Cytotoxic T cell (primary cell): ENCODE measurements around a stretch of chr7.

DNA sequence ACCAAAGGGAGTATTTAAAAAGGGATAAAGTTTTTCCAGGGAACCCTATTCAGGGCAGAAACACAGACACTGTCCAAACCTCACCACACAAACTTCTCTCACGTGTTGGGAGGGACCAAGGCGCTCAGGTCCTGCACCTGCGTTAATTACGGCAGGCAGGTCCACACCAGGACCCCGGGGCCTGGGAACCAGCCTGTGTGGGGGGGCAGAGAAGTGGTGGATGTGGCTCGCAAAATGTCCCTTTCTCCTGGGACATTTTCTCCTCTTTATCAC is 73.5 kb upstream of the ZNF722 start:
- PRO-cap, 2 experiments: no peak in any of the 2 experiments

DNA sequence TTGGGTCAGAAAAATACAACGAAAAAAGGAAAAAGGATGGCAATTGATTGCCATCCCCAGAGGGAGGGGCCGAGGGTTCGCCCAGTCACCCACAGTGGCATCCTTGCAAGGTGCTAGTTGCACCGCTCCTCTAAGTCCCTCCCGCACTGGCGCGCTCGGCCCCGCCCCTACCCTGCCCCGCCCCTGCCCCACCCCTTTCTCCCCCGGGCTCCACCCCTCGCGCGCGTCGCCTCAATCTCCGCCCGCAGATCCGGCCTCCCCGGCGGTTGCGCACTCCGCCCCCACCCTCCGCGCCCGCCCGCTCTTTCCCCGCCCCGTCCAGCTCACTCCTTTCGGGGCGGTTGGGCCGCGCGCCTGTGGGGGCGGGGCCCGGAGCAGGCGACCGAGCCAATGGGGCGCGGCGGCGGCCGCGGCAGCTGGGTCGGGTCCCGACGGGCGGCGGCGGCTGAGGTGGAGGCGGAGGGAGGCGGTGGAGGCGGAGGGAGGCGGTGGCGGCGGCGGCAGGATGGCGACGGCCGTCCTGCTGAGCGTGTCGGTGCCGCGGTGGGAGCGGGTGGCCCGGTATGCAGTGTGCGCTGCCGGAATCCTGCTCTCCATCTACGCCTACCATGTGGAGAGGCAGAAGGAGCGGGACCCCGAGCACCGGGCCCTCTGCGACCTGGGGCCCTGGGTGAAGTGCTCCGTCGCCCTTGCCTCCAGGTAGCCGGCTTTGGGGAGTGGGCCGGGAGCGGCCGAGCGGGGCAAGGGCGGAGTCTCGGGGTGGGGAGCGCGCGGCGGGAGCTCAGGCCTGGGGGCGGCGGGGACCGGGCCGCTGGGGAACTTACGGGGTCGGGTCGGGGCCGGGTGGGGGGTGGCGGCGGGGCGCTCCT is 31.6 kb upstream of the ERV3-1 start:
- PRO-cap, 2 experiments: peak in 2 of 2 experiments; most common plus-strand start position 326 of the sequence (in 2); most common minus-strand start position 485 of the sequence (in 1)

GRCh38 chr7:65745602-65746026 is 127.3 kb upstream of the VKORC1L1 start:
- PRO-cap, 2 experiments: no peak in any of the 2 experiments

GRCh38 chr7:65751347-65751663 is 121.6 kb upstream of the VKORC1L1 start:
- PRO-cap, 2 experiments: peak in 1 of 2 experiments; most common plus-strand start chr7:65751573 (in 1); most common minus-strand start chr7:65751552 (in 1)

- PRO-cap, 2 experiments: no peak in any of the 2 experiments
Observed at GRCh38 chr7:65907511-65908012, 34.7 kb downstream of the VKORC1L1 start.

DNA sequence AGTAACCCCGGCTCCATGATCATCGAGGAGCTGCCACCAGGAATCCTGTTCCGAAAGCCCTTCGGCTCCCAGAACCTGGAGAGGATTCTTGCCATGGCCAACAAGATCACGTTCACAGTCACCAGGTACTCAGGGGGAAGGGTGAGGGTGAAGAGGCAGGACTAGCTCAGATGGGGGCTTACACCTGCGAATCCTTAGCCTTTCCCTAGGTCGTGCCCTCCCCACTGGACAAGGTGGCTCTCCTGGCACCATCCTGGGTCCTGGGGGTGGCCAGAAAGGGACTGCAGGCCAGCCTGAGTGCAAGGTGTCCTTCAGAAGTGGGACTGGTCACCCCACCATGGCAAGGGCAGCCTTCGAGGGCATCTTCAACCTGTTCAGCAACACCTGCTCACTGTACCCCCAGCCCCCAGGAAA is 106.4 kb upstream of the KCTD7 start:
- PRO-cap, 2 experiments: no peak in any of the 2 experiments

DNA sequence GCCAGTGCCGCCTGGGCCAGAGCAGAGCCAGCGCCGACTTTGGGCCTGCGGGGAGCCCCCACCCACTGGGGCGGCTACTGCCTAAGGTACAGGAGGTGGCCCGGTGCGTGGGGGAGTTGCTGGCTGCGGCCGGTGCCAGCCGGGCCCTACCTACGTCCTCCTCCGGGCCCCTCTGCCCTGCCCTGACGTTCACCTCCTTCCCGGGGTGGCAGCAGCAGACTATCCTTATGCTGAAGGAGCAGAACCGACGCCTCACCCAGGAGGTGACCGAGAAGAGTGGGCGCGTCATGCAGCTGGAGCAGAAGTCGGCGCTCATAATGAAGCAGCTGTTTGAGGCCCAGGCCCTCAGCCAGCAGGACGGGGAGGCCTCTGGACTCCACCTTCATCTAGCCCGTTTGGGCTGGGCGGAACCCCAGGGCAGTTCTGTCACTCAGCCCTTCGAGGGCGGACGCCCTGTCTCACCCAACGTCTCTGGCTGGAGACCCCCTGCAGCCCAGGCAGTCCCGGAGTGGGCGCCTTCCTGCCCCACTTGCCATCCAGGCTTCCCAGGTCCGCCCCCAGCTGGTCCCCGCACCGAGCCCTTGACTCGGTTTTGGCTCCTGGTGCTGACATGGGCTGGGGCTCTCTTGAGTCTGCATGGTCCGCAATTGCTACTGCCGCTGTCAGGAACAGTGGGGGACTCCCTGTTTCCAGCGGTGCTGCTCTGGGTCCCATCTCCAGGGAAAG is 71.5 kb upstream of the KCTD7 start:
- PRO-cap, 2 experiments: no peak in any of the 2 experiments

- PRO-cap, 2 experiments: peak in 2 of 2 experiments; most common plus-strand start chr7:66592018 (in 1); most common minus-strand start chr7:66591869 (in 1)
Observed at GRCh38 chr7:66591746-66592921, 36.5 kb upstream of the KCTD7 start.

DNA sequence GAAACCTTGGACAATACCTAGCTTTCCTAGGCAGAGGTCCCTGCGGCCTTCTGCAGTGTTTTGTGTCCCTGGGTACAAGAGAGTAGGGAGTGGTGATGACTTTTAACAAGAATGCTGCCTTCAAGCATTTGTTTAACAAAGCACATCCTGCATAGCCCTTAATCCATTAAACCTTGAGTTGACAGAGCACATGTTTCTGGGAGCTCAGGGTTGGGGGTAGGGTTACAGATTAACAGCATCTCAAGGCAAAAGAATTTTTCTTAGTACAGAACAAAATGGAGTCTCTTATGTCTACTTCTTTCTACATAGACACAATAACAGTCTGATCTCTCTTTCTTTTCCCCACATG is 9.1 kb upstream of the KCTD7 start:
- PRO-cap, 2 experiments: no peak in any of the 2 experiments

GRCh38 chr7:66678679-66679387 is 50.2 kb downstream of the KCTD7 start:
- PRO-cap, 2 experiments: no peak in any of the 2 experiments

DNA sequence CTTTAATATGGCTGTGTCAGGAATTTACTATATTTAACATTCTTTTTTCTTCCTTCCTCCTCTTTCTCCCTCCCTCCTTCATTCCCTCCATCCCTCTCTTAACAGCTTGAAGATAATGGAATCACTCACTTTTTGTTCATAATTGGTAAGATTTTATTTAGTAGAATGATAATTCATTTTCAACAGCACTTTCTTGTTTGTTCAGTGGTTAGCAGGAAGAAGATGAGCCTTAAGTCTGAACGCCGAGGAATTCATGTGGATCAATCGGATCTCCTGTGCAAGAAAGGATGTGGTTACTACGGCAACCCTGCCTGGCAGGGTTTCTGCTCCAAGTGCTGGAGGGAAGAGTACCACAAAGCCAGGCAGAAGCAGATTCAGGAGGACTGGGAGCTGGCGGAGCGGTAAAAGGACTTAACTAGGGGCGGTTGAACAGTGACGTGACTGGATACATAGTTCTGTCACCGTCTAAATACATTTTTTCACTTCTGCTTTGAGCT is 31.2 kb downstream of the RABGEF1 start:
- PRO-cap, 2 experiments: no peak in any of the 2 experiments

DNA sequence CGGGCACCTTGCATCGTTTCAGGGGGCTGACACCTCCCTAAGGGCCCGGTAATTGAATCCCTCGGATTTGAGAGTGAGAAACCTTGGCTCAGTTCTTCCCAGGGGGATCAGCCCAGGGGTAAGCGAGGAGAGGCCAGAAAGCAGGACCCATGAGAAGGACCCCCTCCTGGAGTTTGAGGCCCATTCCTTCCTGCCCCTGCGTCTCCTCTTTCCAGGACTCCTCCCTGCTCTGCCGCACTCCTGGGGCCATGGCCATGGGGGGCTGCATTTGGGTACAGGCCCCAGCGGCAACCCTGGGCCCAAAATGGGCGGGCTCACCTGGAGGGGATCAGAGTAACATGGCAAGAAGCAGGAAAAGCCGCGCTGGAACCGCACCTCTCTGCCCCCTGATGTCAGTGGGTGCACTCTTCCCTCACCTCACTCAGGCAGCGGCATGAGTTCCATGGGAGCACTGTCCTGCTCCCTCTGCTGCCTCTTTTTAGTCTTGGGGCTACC is 75.3 kb upstream of the TMEM248 start:
- PRO-cap, 2 experiments: no peak in any of the 2 experiments

GRCh38 chr7:67017775-67018175 is 21.1 kb downstream of the TYW1 start:
- PRO-cap, 2 experiments: no peak in any of the 2 experiments

GRCh38 chr7:69716972-69717628 is 118.8 kb downstream of the AUTS2 start:
- PRO-cap, 2 experiments: no peak in any of the 2 experiments

DNA sequence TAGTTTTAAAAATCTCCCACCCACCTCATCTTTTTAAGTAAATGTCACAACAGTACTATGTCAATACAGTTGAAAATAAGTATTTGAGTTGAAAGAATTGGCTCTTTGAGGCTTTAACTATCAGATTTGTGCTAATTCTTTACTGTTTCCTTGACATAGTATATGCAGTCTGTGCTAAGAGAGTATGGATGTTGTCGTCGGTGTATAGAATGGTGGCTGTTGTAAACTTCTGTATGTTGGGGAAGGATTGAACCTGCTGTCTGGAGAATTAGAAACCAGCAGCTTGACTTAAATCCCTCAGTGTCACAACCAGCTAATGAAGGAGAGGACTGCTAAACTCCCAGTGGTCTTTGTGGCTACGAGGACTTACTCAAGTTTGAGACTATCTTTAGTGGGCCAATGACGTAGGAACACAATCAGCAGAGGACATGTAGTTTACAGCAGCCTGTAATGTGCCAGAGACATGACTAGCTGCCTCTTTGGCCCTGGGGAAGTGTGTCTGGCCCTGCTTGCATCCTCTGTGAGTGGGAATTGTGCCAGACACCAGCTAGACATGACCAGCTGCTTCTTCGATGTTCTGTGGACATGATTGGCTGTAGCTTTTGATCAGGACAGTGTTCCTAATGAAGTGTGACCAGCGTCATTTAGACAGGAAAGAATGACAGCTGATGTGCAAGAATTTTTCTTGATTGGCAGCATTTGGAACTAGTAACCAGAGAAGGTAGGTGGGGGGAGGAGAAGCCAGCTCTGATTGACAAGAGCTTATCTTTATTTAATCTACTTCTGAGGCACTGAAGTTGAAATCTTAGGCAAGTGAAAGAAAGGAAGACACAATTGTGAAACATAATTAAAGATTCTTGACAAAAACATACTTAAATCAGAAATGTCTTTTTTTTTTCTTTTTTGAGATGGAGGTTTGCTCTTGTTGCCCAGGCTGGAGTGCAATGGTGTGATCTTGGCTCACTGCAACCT is 141.6 kb downstream of the AUTS2 start:
- PRO-cap, 2 experiments: no peak in any of the 2 experiments

GRCh38 chr7:69755534-69756326 is 157.5 kb downstream of the AUTS2 start:
- PRO-cap, 2 experiments: no peak in any of the 2 experiments

GRCh38 chr7:69967283-69967722 is 369.0 kb downstream of the AUTS2 start:
- PRO-cap, 2 experiments: no peak in any of the 2 experiments

DNA sequence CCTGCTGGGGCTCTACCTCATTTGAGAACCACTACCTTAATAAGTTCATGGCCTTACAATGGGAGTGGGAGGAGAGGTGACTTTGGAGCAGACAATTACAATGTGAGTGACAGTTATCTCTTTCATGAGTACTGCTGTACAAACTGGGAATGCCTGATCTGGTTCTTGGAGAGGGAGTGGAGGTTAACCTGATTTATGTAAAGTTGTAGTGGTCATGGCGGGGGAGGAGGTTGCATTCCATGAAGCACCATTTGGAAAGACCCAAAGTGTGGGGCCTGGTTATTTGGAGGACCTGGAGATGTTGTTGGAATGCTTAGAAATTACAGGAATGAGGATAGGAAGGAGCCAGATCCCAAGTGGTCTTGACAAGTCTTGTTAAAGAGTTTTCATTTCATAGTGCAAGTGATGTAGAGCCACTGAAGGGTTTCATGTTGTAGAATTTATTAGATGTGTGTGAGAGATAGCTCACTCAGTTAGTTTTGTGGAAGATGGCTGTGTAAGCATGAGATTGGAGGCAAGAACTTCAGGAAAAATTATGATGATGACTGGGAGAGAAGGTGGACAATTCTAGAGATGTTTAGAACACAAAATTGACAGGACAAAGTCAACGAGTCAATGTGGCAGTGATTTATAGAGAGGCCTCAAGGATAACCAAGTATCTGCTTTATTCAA is 559.7 kb downstream of the AUTS2 start:
- PRO-cap, 2 experiments: no peak in any of the 2 experiments

GRCh38 chr7:70571254-70571933 is 560.5 kb upstream of the GALNT17 start:
- PRO-cap, 2 experiments: no peak in any of the 2 experiments

DNA sequence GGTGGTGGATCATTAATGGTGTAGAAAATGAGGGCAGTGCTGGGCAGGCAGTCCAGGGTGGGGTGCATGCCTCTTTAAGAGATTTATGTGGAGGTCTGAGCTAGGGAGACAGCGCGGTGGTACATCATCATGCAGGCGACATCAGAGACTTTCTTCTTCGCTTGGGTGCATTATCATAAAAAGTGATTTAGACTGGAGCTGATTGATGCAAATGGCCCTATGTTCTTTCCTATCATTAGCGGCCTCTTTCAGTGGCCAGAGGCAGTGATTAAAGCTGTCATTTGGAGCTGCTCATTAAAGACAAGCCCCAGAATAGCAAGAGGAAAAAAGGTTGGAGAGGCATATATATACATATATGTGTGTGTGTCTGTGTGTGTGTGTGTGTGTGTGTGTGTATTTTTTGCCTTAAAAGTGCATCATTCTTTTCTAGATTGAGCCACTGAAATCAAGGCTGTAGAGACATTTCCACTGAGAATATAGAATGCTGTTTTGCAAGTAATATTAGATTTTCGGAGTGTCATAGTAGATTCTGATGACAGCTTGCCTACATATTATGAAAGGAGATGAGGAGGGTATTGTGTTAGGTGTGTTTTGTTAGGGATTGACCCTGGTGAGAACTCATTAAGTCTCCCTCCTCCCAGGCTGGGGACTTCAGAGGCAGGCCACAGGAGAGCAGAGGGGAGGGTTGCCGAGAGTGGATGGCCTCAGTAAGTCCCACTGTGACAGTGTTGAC is 518.9 kb upstream of the GALNT17 start:
- PRO-cap, 2 experiments: no peak in any of the 2 experiments